Bronchial lymph node (tissue), 1 donor: ENCODE data around the genes C2orf76, INHBB and TFCP2L1.

- PRO-cap: unidirectional peak, plus-strand start at chr2:118774641
These were observed 73.1 kb downstream of the EN1 start for GRCh38 chr2:118774242-118774811.

DNA sequence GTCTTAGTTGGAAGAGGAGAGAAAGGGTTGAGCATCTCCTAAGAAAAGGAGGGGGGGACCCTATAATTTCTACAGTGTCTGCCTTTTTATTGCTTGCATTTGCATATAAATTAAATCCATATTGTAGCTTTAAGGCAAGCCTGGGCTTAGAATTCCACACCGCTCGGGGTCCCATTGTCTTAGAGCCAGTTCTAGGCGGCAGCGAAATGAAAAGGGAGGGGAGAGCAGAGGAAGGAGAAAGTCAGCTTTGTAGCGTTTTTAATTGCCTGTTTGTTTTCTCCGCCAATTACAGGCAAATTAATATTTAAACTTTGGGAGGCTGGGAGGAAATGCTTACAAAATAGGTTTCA is 39.4 kb downstream of the EN1 start:
- PRO-cap: no peak

GRCh38 chr2:119366684-119366906 is at the start of gene C2orf76:
Gene C2orf76 (minus strand): TSS chr2:119366834.
- PRO-cap: bidirectional peak, plus-strand start at chr2:119366991, minus-strand start at chr2:119366749

GRCh38 chr2:119431963-119433191 is 723 bp downstream of the TMEM37 start:
- PRO-cap: no peak

DNA sequence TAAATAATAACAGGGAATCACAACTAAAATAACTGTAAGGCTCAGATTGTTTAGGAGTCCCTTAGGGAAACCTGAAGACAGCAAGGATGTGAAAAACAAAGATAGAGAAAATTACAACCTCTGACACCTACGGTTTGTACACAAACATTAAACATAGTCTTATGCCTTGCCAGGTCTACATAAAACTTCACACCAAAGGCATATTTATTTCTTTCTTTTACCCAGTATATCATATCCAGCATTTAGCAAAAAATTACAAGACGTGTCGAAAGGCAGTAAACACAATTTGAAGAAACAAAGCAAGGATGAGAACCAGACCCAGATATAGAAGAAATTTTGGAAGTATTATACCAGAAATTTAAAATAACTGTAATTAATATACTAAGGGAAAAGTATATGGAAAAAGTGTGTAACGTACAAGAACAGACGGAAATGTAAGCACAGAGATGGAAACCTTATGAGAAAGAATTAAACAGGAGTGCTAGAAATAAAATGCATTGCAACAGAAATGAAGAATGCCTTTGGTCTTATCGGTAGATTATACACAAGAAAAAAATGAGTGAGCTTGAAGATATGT is 111.5 kb upstream of the EPB41L5 start:
- PRO-cap: no peak

GRCh38 chr2:120252244-120252750 is 355 bp upstream of the RALB start:
- PRO-cap: bidirectional peak, plus-strand start at chr2:120252878, minus-strand start at chr2:120252590

DNA sequence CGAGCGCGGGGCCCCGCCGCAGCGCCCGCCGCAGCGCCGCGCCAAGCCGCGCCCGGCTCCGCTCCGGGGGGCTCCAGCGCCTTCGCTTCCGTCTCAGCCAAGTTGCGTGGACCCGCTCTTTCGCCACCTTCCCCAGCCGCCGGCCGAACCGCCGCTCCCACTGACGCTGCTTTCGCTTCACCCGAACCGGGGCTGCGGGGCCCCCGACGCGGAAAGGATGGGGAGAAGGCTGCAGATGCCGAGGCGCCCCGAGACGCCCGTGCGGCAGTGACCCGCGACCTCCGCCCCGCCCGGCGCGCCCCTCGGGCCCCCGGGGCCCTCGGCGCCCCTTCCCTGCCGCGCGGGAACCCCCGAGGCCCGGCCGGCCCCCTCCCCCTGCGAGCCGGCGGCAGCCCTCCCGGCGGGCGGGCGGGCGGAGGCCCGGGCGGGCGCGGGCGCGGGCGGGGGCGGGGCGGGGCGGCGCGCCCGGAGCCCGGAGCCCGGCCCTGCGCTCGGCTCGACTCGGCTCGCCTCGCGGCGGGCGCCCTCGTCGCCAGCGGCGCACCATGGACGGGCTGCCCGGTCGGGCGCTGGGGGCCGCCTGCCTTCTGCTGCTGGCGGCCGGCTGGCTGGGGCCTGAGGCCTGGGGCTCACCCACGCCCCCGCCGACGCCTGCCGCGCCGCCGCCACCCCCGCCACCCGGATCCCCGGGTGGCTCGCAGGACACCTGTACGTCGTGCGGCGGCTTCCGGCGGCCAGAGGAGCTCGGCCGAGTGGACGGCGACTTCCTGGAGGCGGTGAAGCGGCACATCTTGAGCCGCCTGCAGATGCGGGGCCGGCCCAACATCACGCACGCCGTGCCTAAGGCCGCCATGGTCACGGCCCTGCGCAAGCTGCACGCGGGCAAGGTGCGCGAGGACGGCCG is at the start of gene INHBB:
Gene INHBB, plus strand, starts transcription at position 493 of the 904 bp plus-strand sequence.
- PRO-cap: unidirectional peak, minus-strand start at position 382 of the sequence

DNA sequence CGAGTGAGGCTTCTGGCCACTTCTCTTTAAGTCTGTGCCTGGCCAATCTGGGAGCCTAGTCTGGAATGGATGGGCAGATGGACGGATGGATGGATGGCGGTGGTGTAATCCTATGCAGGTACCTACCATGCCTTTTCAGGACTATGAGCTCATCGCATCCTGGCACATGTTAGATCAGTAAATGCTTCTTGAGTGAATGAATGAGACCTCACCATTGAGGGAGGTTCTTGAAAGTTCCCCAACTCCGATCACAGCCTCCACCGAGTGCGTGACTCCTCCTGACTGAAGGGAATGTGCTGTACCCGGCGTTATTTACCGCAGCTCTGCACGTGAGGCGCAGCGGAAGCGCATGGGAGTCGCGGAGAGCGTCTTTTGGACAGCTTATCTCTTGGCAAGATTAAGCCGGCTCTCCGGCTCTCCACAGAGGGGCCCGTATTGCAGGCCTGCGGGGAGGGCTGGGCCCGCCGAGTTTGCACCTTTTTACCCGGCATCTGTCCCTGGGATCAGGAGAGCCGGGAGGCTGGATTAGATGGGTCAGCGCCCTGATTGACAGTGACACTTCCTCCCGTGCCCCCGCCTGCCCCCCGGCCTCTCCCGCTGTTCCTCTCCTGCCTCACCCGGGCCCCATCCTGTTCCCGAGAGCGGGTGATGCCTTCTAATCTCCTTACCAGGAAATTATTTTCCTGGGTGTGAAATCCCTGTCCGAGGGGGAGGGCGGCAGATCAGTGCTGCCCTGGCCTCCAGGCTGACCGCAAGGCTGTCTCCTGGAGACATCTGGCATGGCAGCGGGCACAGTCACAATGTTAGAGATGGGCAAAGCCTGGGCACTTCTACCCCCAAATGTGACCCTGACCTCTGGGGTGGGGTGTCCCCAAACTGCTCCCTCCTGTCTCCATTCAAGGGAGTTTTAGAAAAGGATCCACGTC is 176.3 kb downstream of the INHBB start:
- PRO-cap: no peak

- PRO-cap: no peak
These were observed 13.0 kb upstream of the GLI2 start for GRCh38 chr2:120722475-120723167.

DNA sequence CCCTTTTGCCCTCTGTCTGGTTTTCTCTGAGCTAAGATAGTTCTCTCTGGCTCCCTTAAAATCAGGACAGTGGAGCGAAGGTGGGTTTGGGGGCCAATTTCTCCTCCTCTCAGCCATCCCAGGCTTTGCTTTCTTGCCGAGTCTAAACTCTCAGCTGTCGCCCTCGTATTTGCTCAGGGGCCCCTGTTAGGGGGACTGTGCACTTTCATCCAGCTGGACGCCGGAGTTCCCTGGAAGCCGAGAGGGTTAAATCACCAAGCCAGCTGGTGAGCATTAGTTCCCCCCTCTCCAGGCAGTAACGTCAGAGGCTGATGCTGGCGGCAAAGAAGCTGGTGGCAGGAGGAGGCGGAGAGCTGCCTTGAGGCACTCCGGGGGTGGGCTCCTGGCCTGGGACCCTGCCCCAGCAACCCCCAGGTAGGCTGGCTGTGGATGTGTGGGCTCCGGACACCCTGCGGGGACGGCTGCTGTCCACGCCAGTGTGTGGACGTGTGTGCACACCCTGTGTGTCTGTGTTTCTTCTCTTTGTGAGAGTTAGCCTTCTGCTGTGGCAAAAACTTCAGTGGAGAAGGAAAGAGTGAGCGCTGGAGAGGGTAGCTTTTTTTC is 84.6 kb downstream of the GLI2 start:
- PRO-cap: no peak

DNA sequence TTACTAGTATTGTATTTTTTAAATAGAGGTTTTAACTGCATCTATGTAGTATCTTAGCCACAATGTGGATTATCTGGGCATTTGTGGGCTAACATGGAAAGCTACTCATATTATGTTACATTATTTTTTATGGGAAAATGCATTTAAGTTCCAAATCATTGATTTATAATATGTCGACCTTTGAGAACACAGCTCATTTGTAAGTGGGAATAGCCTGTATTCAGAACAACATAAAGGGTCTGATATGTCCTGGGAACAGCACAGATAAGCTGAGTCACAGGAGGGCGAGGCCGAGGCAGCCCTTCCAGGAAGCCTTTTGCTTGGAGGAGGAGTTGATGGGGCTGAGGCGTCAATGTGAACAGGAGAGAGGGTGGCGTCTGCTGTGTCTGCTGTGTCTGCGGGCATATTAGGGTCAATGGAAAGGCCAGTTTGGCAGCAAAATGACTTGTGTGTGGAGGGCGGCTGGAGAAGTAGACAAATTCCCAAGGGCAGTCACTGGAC is 127.9 kb downstream of the GLI2 start:
- PRO-cap: no peak

GRCh38 chr2:121195902-121196504 is 89.0 kb downstream of the TFCP2L1 start:
- PRO-cap: no peak

- PRO-cap: no peak
These were observed 74.1 kb downstream of the TFCP2L1 start for GRCh38 chr2:121210718-121211577.

DNA sequence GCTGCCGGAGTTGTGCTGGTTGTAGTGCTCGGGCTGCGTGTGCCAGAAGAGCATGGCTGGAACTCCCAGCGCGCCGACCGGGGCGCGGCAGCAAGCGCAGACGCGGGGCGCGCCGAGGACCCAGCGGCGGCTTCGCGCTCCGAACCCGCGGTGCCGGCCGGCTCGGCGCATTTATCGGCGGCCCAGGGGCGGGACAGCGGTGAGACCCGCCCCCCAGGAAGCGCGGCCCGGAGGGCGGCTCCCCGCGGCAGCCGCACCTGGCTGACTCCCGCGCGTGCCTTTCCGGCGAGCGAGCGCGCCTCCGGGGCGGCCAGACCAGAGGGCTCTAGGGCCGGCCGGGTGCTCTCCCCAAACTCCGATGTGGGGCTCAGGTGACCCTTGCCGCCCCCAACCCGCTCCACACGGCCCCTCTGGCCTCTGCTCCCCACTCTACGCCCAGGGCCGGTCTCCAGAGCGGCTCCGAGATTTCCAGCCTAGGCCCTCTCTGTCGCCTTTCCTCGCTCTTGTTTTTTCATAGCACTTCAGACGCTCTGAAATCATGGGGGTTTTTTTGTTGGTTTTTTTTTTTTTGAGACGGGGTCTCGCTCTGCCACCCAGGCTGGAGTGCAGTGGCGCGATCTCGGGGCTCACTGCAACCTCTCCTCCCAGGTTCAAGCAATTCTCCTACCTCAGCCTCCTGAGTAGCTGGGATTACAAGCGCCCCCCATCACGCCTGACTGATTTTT is at the start of gene TFCP2L1:
Gene TFCP2L1, minus strand, starts transcription at position 147 of the 725 bp plus-strand sequence.
- PRO-cap: bidirectional peak, plus-strand start at position 285 of the sequence, minus-strand start at position 147 of the sequence

DNA sequence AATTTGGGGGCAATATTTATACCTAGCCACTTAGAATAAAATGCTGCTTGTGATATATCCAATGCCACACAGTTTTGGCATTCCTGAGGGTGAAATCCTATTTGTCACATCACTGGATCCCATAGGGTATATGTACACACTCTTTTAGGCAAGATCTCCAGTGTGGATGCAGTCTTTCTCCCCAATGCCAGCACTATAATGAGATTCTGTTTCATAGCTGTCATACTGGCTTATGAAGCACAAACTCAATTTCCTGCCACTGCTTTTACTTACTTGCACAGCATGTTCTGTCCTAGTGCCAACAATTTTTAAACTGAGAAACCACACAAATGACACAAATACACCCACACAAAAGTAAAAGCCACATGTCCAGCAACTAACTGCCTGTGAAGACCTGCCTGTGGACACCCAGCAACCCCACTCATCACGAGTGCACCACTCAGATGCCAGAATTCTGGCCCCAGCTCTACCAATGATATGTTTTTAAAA is 148.3 kb downstream of the CLASP1 start:
- PRO-cap: unidirectional peak, minus-strand start at position 197 of the sequence

GRCh38 chr2:121650400-121651225 is 1.4 kb upstream of the CLASP1 start:
- PRO-cap: unidirectional peak, minus-strand start at chr2:121650549; unidirectional peak, minus-strand start at chr2:121650589

DNA sequence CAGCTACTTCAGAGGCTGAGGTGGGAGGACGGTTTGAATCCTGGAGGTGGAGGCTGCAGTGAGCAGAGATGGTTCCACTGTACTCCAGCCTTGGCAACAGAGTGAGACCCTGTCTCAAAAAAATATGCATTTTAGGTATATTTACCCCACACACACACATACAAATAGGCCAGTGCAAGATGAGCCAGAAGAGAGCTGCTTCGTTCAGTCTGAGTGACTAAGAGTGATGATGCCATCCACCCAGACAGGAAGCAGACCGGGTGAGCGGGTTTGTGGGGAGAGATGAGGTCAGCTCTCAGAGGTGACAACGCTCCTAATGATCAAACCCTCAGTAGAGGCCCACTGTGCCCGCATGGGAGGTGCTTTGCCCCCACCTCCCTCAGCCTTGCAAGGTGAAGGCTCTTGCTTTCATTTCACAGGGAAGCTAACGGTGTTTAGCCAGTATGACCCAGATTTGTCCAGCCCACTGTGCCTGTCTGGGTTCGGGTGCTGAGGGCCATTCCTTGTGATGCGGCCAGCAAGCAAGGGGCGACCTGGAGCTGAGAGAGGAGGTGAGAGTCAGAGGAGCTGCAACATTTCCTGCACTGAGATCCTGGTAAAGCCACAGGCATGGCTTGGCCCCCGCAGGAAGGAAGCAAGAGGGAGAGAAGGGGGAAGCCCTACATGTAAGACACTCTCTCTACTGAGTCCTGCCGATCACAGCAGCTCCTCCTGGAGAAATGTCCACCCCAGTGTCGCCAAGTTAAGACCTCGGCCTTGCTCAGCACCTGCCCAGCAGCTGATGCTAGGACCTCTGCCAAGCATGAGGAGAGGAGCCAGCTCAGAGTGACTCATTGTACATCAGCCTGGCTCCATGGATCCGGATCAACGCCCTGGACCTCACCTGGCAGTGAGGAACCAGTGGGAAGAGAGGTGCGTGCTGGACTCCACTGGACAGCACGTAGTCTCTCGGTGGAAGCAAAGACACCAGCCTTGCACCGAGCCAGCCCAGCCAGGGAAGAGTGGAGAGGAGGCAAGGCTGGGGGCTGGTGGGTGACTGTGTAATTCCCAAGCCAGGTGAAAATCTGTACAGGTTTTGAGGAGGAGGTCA is 37.0 kb downstream of the NIFK start:
- PRO-cap: no peak

- PRO-cap: no peak
These were observed 961.8 kb downstream of the CNTNAP5 start for GRCh38 chr2:124986918-124987284.

DNA sequence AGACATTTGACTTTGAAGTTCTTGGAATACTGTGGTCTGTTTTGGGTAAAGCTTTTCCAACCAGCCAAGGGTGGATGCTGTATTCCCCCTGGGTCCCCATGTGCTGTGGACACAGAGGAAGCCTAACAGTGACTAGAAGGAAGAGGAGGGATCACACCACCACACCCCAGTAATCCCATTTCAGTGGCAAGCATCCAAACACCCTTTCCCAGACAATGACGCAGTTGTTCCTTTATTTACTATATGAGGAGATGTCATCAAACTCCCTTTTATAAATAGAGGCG is 959.5 kb upstream of the GYPC start:
- PRO-cap: no peak

- PRO-cap: no peak
These were observed 860 bp upstream of the GYPC start for GRCh38 chr2:126655045-126655550.